Mucosa of descending colon (tissue), 1 donor: Measurements from ENCODE around the gene SLC30A5.

DNA sequence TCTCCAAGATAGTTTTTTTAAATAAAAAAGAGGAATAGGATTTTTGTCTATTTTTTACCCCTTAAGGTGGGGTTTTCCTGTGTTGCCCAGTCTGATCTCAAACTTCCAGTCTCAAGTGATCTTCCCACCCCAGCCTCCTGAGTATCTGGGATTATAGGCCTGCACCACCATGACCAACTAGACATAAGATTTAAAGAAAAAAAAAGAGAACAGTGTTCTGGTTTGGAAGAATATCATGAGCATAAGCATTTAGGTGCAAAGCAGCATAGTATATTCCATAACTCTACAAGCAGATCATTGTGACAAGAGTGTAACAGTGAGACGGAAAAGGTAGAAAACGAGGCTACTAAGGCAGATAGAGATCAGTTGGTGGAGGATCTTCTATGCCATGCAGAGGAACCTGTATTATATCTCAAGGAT is 105.5 kb downstream of the ERBIN start:
- PRO-cap = no peak

DNA sequence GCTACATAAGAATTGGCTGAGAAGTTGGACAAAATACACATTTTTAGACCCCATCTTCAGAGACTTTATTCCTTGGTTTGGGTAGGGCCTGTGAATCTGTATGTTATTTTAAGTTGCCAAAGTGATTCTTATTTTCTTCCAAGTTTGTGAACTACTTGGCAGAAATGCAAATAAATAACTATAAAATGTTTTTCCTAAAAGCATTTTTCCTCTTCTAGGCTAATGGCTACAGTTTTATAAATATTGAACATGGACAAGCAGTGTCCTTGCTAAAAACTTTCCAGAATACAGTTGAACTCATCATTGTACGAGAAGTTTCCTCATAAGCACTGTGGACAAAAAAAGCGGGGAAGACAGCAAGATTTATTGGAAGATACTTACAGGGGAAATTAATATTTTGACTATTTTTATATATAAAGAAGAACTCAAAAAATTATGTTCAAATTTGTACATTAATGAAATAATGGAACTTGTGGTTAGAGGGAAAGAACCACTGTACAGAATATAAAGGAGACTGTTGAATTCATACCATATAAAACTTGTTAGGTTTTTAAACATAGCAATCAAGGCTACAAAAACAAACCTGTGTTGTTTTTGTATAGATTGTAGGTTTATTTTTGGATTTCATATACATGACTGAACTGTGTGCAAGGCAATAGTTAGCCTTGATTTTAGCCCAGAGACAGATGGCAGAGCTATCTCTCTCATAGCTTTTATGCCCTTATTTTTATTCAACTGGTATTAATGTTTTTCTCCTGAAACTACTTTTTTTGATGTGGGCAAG is 65.7 kb upstream of the SREK1 start:
- PRO-cap = no peak

DNA sequence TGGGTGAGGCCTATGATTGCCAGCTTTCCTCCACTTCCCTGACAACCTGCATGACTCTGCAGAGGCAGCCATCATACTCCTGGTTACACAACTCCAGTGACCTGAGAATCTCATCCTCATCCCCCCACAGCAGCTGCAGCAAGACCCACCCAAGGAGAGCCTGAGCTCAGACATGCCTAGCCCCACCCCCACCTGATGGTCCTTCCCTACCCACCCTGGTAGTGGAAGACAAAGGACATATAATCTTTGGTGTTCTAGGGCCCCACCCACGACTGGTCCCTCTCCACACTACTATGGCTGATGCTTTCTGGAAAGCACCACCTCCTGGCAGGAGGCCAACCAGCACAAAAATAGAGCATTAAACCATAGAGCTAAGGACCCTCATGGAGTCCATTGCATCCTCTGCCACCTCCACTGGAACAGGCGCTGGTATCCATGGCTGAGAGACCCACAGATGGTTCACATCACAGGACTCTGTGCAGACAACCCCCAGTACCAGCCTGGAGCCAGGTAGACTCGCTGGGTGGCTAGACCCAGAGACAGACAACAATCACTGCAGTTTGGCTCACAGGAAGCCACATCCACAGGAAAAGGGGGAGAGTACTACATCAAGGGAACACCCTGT is 42.9 kb upstream of the SREK1 start:
- PRO-cap = no peak

DNA sequence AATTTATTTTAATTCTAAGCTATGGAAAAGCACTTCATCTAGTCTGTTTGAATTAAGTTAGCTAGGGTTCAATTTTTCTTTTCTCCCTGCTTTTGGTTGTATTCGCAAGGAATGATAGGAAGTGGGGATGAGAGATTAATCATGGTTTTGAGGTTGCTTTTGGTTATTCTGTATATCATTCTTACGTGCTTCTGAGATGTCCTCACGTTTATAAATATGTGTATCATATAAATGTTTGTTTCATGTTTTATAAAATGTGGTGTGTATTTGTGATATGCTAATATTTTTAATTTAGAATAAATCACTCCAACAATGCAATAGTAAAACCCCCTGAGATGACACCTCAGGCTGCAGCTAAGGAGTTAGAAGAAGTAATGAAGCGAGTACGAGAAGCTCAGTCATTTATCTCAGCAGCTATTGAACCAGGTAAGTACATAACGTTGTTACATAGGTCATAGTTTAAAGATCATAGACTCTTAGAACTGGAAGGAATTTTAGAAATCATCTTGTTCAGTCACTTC is 19.5 kb downstream of the SREK1 start:
- PRO-cap = no peak

DNA sequence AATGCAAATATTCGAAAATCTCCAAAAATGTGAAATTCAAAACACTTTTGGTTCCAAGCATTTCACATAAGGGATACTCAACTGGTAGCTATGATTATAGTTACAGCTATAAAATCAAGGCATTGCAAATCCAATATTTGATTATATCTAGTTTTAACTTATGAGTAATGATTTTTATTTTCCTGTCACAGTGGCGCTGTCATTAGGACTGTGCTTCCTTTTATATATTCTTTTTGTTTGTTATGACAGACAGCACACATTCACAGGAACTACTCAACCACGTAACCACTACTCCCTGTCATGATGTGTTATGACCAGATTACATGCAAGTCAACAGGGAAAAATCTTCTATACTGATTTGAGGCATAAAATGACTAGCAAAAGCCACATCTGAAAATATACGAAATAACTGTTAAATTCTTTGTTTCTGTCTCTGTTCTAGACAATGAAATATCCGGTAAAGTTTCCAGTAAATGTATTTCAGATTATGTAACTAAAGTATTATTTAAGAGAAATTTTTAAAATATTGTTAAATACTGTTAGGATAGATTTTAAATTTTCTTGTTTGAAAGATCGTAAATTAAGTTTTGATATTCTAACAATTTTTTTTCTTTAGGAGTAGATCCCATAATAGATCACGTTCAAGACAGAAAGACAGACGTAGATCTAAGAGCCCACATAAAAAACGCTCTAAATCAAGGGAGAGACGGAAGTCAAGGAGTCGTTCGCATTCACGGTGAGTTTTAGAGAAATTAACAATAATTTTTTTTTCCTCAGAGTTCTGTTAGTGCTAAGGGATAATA is 25.5 kb downstream of the SREK1 start:
- PRO-cap = no peak

GRCh38 chr5:66829646-66830219 is 233.5 kb downstream of the MAST4 start:
- PRO-cap = no peak

- PRO-cap = bidirectional peak, plus-strand start at chr5:67268710, minus-strand start at chr5:67268742
Measured at GRCh38 chr5:67268020-67269218, 71.8 kb upstream of the CD180 start.

DNA sequence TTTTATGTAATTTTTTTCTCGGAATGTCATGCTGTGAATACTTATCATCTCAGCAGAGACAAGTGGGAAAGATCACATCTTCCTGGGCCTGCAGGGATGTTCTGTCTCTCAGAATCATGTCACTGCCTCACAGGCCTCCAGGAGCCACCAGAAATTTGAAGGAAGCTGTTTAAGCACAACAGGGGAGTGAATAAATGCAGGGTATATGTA is 91.3 kb upstream of the CD180 start:
- PRO-cap = no peak

- PRO-cap = no peak
Measured at GRCh38 chr5:67795851-67796558, 419.6 kb upstream of the PIK3R1 start.

DNA sequence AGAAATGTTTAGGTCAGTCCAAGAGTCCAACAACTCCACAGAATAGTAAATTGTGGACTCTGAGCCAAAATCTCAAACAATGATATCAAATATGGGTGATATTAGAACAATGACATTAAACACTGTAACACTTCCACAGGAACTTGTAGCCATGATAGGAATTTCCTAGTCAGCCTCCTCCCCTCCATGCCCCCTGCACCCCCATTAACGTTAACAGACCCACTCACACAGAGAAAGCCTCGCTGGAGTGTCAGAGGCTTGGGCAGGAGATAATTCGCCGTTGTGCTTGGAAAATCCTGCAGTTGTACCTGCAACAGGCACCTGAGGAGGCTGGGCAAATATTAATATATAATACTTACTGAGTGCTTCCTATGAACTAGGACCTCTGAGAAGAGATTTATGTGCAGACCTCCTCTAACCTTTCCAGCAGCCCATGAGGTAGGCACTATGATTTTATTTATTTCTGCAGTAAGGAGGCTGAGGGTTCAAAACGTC is 304.9 kb upstream of the PIK3R1 start:
- PRO-cap = no peak

DNA sequence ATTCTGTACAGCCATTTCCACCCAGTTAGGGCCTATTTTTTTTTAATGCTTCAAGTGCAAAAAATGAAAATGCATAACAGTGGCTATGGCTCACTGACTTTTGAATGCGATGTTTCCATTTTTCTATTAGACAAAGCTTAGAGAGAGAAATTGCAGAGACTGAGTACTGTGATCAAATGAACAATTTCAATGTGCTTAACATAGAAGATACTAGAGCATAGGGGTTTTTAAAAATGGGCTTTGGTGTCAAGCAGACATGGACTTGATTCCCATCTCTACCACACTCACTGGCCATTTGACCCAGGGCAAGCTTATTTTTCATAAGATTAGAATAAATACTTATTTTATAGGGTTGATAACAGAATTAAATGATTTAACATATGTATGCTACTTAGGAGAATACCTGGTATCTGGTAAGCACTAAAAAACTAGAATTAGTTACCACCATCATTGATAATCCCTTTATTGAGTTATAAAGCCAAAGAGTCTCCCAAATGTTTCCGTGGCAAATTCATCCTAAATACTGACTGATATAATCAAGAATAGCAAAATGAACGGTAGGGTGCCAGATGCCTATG is 254.2 kb upstream of the PIK3R1 start:
- PRO-cap = no peak

- PRO-cap = no peak
Measured at GRCh38 chr5:68240231-68240614, 24.7 kb downstream of the PIK3R1 start.

GRCh38 chr5:68265230-68265807 is 49.8 kb downstream of the PIK3R1 start:
- PRO-cap = no peak

- PRO-cap = no peak
Measured at GRCh38 chr5:68396503-68397125, 181.1 kb downstream of the PIK3R1 start.

- PRO-cap = no peak
Measured at GRCh38 chr5:68673326-68674453, 420.1 kb upstream of the SLC30A5 start.

DNA sequence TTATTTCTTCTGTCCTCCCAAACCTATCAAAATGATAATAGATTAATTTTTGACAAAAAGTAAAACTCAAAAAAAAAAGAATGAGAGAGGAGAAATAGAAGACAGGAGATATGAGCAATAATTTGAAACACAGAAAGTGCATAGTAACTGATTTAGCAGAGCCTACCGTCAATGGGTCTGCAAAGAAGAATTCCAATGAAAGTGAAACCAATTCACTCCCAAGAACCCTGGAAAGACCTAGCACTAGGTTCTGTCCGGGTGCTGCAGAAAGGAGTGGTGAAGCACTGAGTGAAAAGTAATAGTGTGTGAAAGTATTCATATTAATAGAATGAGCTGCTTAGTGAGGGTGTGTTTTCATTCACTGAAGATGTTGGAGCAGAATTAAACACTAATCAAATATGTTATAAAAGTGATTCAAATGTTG is 51.4 kb upstream of the SLC30A5 start:
- PRO-cap = no peak

- PRO-cap = unidirectional peak, plus-strand start at chr5:69094070; unidirectional peak, minus-strand start at chr5:69094635; unidirectional peak, minus-strand start at chr5:69094710
Measured at GRCh38 chr5:69093977-69095030, at the start of gene SLC30A5. Gene SLC30A5, plus strand, starts transcription at chr5:69094014.

DNA sequence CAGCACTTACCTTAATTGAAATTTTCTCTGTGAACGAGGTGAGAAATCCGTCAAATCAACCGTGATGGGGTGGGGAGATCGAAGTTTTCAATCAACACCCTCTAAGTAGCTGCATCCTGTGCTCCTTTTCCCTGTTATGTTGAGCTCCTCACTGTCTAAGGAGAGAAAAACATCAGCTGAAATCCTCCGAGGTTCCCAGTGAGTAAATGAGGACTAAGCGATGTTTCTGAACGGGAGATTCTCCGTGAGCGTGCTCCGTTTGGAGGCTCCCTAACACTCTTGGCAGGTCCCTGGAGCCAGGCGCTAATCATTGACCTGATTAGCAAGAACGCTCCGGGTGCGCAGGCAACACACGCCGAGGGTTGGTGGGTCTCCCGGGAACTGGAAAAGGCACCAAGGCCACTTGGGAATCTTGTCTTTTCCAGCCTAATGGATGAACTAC is 9.8 kb upstream of the BDP1 start:
- PRO-cap = no peak

- PRO-cap = unidirectional peak, plus-strand start at chr5:71586977
Measured at GRCh38 chr5:71586478-71587051, 575 bp upstream of the MCCC2 start.

DNA sequence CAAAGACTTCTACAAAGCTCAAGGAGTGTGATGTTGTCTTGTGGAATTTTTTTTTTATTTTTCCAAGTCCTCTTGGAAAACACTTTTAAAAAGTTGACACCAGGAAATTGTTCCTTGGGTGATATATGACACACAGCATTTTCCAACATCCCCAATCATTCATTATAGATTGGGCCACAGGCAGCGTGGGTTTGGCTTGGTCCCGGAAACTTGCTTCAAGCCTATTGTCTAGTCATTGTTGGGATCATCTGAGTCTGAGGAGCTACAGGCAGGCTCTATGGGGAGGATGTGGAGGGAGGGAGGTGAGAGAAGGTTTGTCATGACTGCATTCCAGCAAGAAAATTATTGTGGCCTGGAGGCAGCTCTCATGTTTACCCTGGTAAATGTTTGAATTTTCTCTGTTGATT is 30.5 kb downstream of the CARTPT start:
- PRO-cap = no peak